ENCODE results near the gene PRDM16.

GRCh38 chr1:2148653-2149290 is 45.8 kb downstream of the FAAP20 start:
- RRBS = no CpG with 5 or more reads among the region's 19 CpGs

DNA sequence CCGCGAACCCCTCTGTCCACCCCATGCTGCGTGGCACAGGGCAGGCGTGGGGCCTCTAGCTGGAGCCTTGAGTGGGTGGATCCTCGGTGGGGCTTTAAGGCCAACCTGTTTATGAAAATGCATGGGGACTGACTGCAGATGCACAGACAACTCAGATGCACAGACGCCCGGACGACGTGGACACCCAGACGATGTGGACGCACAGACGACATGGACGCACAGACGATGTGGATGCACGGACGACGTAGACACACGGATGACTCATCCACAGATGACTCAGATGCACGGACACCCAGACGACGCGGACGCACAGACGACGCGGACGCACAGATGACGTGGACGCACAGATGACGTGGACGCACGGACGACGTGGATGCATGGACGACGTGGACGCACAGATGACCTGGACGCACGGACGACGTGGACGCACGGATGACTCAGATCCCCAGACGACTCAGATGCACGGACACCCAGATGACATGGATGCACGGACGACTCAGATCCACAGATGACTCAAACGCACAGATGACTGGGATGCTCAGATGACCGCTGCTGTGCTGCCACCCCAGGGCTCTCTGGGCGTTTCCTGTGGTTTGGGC is 14.3 kb downstream of the FAAP20 start:
- RRBS = no CpG with 5 or more reads among the region's 50 CpGs

- RRBS = 19% methylated on average over 5 of the region's 31 CpGs
Observed at GRCh38 chr1:2213676-2214401, 14.3 kb upstream of the SKI start.

- RRBS = no CpG with 5 or more reads among the region's 32 CpGs
Observed at GRCh38 chr1:2231559-2232411, 3.7 kb downstream of the SKI start.

- RRBS = 31% methylated on average over 1 of the region's 25 CpGs
Observed at GRCh38 chr1:2240272-2240920, 12.3 kb downstream of the SKI start.

DNA sequence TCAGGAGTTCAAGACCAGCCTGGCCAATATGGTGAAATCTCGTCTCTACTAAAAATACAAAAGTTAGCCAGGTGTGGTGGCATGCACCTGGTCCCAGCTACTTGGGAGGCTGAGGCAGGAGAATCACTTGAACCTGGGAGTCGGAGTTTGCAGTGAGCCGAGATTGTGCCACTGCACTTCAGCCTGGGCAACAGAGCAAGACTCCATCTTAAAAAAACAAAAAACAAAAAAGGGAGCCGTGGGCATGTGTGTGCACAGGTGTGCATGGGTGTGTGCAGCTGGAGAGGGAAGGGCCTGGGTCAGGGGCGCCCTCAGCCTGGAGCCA is 18.9 kb downstream of the SKI start:
- RRBS = no CpG with 5 or more reads among the region's 5 CpGs

- RRBS = no CpG with 5 or more reads among the region's 23 CpGs
Observed at GRCh38 chr1:2262140-2262871, 34.2 kb downstream of the SKI start.

DNA sequence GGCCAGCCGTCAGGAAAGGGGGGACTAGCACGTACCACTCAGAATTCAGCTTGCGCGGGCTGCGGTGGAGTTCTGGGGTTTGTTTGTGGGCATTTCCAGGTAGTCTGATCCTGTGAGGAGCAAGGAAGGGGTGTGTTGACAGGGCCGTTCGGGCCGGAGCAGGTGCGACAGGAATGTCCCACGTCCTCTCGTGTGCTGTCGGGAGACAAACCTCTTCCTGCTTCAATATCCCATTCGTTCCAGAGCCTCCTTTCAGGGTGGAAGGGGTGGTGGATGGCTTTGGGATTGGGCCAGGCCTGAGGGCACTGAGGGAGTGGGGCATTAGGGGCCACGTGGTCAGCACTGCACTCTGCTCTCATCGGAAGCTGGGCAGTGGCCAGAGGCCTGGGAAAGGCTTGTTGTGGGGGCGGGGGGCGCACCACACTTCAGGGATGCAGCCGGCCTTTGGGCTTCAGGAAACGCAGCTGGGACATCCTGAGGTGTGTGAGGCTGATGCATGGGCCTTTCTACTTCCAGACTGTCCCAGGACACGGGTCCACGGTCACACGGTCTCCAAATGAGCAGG is 39.2 kb downstream of the SKI start:
- RRBS = no CpG with 5 or more reads among the region's 22 CpGs

DNA sequence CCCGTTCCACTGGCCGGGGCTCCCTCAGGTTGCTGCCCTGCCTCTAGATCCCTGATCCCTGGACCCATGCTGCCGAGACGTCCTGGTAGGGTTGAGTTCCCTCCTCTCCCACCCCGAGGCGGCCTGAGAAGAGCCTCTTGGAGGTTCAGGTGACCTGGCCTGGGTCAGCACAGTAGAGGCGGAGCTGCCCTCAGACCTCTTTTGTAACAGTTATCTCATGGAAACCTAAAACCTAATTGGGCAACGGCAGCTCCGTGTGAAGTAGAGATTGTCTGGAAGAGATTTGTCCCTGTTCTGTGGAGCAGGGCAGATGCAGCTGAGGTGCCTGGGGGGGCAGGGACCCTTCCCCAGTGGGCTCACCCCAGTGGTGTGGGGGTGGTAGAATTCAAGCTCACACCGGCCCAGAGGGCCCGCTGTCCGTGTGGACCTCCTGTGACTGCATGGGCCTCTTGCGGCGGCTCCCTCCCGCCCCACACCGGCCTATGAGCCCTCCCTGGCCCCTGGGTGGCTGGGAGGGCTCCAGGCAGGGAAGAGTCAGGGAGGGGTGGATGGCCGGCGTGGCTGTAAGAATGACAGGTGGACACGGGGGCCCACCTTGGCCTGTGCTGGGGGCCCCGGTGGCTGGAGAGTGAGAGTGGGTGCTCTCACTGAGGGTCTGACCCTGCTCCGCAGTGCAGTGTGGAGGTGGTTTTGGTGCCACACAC is 56.2 kb downstream of the SKI start:
- RRBS = 59% methylated on average over 13 of the region's 21 CpGs

DNA sequence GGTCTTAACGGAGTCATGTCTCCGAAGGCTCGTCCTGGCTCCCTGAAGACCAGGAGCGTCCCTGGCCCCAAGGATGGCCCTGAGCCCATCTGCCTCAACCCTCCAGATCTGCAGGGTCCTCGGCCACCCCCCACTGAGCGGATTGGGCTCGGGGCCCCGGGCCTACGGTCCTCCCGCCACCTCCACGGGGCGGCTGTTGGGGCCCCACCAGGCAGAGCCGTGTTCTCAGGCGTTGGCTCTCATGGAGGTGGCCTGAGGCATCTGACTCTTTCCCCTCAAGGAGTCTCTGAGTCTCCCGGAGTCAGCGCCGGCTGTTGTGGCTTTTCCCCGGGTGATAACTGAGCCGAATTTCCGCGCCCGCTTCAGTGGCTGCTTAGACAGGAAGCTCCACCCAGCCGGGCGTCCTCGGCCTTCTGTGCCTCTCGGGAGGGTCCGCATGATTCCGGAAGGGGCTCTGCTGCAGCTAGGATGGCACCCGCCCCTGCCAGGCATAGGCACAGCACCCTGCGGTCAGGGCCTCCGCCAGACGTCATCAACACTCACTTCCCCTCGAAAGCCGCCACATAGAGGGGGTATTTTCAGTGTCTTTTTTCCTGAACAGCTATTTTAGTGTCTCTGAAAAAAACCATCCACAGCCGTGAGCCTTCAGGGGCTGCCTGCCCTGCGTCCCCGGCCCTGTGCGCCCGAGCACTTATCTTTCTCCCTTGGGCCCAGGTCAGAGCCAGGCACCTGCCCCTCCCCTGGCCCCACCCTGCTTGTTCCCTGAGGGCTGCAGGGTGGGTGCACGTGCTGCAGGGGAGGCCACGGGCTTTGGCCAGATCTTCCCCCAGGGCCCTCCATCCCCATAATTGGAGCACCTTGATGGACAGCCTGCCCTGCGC is 72.9 kb downstream of the SKI start:
- RRBS = 15% methylated on average over 11 of the region's 42 CpGs

DNA sequence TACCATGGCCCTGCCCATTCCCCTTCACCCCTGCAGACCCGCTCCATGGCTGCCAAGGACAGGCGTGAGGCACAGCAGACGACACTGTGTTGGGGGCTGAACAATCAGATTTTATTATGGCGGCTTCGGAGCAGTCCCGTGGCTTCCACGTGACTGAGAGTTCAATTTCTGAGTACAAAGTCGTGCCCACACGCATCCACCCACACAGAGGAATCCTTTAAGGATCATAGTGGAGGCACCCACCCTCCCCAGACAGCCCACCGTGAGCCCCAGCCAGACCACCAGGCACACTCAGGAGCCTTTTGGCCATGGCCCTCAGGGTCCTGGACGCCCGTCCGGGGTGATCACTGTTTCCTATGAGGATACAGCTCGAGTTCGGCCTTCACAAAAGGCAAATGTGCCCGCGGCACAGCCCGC is 1.4 kb downstream of the HES5 start:
- RRBS = no CpG with 5 or more reads among the region's 18 CpGs

- RRBS = no CpG with 5 or more reads among the region's 22 CpGs
Observed at GRCh38 chr1:2541438-2542155, 11.5 kb upstream of the HES5 start.

GRCh38 chr1:2565925-2566719 is 10.0 kb downstream of the TNFRSF14 start:
- RRBS = no CpG with 5 or more reads among the region's 24 CpGs

GRCh38 chr1:3068219-3069320 is at the start of gene PRDM16:
PRDM16 (plus strand) TSS chr1:3069203.
- RRBS = under 1% methylated on average over 32 of the region's 127 CpGs

- RRBS = 40% methylated on average over 1 of the region's 14 CpGs
Observed at GRCh38 chr1:3122307-3122864, 53.4 kb downstream of the PRDM16 start.

- RRBS = no CpG with 5 or more reads among the region's 23 CpGs
Observed at GRCh38 chr1:3313525-3314048, 140.9 kb upstream of the ARHGEF16 start.

- RRBS = 35% methylated on average over 2 of the region's 10 CpGs
Observed at GRCh38 chr1:3351355-3352181, 102.9 kb upstream of the ARHGEF16 start.

- RRBS = no CpG with 5 or more reads among the region's 51 CpGs
Observed at GRCh38 chr1:3352182-3353445, 101.9 kb upstream of the ARHGEF16 start.

DNA sequence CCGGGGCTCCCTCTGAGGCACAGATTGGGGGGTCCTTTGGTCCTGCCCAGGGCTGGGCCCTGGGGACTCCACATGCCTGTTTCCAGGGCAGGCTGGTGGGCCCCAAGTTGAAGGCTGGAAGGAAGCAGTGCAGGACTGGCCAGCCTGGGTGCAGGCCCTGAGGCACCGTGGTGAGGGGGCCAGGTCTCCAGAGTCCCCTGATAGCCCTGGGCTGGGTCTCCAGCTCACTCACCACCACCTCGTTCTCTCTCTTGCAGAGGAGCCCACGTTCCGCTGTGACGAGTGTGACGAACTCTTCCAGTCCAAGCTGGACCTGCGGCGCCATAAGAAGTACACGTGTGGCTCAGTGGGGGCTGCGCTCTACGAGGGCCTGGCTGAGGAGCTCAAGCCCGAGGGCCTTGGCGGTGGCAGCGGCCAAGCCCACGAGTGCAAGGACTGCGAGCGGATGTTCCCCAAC is 51.9 kb upstream of the ARHGEF16 start:
- RRBS = no CpG with 5 or more reads among the region's 18 CpGs

DNA sequence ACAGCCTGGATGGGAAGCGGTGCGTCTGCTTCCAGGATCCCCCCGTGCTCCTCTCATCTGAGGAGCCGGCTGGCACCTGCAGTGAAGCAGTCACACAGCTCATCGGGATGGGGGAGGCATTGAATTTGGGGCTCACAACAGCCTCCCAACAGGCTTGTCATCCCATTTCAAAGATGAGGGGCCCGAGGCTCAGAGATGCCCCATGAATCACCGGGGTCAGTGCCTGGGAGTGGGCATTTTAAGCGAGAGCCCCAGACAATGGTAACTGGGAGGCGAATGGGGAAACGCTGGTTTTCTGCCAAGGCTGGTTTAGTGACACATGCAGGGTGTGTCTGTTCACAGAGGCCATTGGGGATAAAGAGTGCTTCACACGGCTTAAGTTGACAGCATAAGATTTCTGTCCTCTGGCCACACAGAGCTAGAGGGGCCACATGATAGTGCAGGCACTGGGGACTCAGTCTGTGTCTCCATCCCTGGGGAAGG is 35.2 kb upstream of the ARHGEF16 start:
- RRBS = 75% methylated on average over 4 of the region's 11 CpGs